ENCODE measurements around the genes GPR32, KLK4 and CD33.

DNA sequence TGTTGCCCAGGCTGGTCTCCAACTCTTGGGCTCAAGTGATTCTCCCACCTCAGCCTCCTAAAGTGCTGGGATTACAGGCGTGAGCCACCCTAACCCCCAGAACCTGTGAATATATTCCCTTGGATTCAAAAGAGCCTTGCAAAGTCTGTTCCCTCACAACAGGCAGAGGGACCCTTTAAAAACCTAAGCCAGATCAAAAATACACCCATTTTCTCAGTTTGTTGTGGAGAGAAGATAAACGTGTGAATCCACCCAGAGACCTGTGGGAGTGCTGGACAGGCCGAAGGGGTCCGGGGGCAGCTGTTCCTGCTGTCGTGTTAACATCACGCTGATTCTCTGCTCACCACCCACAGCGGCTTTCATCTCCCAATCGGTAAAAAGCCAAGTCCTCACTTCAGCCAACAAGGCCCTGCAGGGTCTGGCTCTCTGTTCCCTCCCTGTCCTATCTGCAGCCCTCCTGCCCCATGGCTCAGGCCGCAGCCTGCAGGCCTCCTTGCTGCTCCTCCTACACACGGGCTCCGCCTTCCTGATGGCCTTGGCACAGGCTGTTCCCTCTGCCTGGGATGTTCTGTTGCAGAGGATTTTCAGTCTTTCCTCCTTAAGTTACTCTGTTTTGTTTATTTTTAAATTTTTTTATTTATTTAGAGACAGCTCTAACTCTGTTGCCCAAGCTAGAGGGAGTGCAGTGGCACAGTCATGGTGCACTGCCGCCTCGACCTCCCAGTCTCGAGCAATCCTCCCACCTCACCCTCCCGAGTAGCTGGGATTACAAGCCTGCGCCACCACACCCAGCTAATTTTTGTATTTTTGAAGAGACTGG is 22.3 kb downstream of the FUZ start:
- PRO-cap: no peak

GRCh38 chr19:49818852-49819432 is 853 bp downstream of the MED25 start:
- PRO-cap: bidirectional peak, plus-strand start at chr19:49819029, minus-strand start at chr19:49818901

DNA sequence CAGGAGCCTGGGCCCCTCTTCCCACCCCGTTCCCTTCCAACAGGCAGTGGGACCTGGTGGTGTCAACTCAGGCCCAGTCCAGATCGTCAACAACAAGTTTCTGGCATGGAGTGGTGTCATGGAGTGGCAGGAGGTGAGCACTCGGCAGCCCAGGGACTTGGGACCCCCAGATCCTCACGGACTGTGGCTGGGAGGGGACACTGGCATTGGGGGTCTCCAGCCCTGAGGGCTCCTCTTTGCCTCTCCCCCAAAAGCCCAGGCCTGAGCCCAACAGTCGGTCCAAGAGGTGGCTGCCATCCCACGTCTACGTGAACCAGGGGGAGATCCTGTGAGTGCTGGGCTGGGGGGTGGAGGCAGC is 9.7 kb downstream of the PNKP start:
- PRO-cap: no peak

DNA sequence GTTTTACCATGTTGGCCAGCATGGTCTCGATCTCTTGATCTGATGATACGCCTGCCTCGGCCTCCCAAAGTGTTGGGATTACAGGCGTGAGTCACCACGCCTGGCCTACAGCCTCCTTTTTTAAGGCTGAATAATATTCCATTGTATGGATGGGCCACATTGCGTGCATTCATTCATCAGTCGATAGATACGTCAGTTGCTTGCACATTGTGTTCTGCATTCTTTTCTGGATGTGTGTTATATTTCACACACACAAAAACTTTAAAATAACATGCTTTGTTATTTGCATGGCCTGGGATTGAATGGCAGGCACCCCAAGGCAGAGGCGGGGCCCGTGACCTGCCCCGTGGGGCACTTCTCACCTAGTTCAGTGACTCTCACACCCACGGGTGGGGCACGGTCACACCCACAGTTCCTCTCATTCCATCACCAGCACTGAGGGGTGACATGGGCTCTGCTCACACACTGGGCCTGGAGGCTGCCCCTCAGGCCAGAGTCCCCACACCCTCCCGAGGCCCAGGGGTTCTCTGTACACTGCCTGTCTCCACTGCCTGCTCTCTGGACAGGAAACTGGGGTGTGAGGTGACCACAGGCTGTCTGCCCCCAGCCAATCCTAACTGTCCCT is 5.7 kb upstream of the IZUMO2 start:
- PRO-cap: no peak

DNA sequence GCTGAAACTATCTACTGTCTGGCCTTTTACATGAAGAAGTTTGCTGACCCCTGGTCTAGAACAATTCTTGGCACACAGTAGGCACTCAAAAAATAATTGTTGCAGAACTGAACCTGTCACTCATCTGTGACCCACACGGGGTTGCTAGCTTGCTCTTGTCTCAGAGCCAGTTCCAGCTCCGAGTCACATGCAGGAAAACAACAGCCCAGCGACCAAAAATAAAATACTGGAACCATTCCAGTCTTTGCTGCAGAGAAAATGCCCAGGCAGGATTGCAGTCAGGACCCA is 4.8 kb upstream of the MYH14 start:
- PRO-cap: no peak

GRCh38 chr19:50214524-50215621 is 11.5 kb downstream of the MYH14 start:
- PRO-cap: bidirectional peak, plus-strand start at chr19:50215524, minus-strand start at chr19:50215306

GRCh38 chr19:50333026-50334160 is 4.2 kb upstream of the KCNC3 start:
- PRO-cap: bidirectional peak, plus-strand start at chr19:50333347, minus-strand start at chr19:50333384; bidirectional peak, plus-strand start at chr19:50333909, minus-strand start at chr19:50333805; bidirectional peak, plus-strand start at chr19:50334099, minus-strand start at chr19:50334105

DNA sequence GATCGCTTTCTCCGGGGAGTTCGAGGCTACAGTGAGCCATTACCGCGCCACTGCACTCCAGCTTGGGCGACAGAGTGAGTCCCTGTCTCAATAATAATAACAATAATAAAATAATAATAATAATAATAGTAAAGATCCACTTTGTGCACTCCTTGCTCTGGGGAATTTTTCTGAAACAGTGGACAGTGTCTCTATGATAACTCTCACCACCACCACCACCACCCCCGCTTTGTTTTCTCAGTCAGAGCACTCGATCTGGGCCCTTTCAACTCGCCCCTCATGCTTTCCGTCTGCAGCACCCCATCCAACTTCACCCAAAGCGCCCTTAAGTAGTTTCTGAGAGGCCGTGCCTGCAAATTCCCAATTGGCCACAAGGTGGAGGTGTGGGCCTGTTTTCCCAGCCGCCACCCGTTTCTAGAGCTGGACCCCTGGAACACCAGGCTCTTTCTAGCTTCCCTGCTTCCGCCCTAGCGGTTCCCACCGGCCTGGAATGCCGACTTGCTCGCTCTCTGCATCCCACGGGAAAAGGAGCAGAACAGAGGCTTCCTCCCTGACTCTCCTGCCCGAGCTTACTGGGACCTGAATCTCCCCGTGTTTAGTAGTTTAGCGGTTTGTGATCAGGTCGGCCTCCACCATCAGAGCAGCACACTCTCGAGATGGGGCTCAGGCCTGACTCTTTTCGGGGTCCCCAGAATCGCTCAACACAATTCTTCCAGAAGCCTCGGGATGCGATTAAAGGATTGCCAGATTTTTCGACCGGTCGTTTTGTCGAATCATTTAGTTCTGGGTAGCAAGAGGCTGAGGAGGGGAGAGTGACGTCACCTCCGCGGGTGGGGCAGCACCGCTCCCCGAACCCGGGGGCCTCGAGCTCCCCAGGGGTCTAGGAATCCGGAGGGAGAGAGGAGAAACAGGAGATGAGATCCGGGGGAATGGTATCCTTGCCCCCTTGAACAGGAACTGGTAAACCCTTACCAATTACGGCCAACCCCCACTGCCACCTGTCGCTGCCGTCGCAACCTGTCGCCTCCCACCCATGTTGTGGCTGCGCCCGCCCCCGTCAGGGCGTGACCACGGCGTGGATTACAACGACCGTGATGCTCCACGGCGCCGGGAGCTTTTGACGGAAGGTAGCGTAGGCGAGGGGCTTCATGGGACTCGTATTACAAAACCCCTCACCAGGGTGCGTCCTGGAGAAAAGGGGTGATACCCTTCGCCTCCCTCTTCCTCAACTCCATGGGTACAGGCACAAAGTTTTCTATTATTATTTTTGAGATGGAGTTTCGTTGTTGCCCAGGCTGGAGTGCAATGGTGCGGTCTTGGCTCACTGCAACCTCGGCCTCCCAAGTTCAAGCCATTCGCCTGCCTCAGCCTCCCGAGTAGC is 8.1 kb downstream of the NAPSA start:
- PRO-cap: unidirectional peak, minus-strand start at position 1,040 of the sequence

- PRO-cap: unidirectional peak, minus-strand start at chr19:50376777
These were observed 731 bp downstream of the NR1H2 start for GRCh38 chr19:50376617-50377759.

- PRO-cap: no peak
These were observed 1.8 kb upstream of the MYBPC2 start for GRCh38 chr19:50430699-50431539.

- PRO-cap: no peak
These were observed 666 bp downstream of the JOSD2 start for GRCh38 chr19:50510405-50510644.

GRCh38 chr19:50550026-50550920 is 18.0 kb downstream of the LRRC4B start:
- PRO-cap: no peak

GRCh38 chr19:50724968-50726155 is 2.2 kb downstream of the CLEC11A start:
- PRO-cap: bidirectional peak, plus-strand start at chr19:50725151, minus-strand start at chr19:50724795; unidirectional peak, minus-strand start at chr19:50725381

DNA sequence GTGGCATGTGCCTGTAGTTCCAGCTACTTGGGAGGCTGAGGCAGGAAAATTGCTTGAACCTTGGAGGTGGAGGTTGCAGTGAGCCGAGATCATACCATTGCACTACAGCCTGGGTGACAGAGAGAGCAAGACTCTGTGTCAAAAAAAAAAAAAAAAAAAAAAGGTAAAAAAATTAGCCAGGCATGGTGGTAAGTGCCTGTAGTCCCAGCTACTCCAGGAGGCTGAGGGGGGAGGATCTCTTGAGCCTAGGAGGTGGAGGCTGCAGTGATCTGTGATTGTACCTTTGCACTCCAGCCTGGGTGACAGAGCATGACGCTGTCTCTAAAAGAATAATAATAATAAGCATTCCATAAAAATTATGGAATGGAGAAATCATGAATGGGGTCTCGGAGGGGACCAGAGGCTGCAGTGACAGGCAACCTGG is at the start of gene GPR32:
Gene GPR32 (plus strand): TSS at position 238 of the 424 bp plus-strand sequence.
- PRO-cap: no peak

DNA sequence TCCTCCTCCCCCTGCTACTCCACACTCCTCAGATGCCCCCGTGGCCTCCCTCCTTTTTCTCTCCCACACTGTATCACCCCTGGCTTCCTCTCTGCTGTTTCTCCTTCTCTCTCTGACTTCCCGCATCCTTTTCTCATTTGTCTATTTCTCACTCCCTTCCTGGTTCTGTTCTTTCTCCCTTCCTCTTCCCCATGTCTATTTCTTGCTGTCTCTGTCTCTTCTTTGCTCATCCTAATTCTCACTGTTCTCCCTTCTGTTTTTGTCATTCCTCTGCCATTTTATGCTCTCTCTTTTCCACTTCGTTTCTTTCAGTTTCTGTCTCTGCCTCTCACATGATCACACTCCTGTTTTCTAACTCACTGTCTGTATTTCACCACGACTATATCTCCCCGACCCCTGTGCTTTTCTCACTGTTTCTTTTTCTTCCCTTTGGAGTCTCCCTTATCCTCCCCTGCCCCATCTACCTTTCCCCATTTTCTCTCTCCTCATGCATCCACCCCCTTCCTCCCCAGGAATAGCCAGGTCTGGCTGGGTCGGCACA is 2.8 kb downstream of the KLK2 start:
- PRO-cap: no peak

GRCh38 chr19:50911246-50911521 is at the start of gene KLK4:
TSS of gene KLK4 (minus strand) at chr19:50911395.
- PRO-cap: no peak

- PRO-cap: bidirectional peak, plus-strand start at chr19:51107902, minus-strand start at chr19:51107665
These were observed 606 bp downstream of the CTU1 start for GRCh38 chr19:51107365-51108241.

GRCh38 chr19:51119613-51119896 is 5.2 kb upstream of the SIGLEC9 start:
- PRO-cap: no peak

- PRO-cap: no peak
These were observed at the start of gene CD33 for GRCh38 chr19:51224648-51225220. TSS of gene CD33 (plus strand) at chr19:51225080.

GRCh38 chr19:51363674-51364022 is 2.5 kb downstream of the ETFB start:
- PRO-cap: no peak

Data from progenitor cell of endocrine pancreas (in vitro differentiated cells).